Heart (tissue), 3 donors: ENCODE measurements around a stretch of chr22.

DNA sequence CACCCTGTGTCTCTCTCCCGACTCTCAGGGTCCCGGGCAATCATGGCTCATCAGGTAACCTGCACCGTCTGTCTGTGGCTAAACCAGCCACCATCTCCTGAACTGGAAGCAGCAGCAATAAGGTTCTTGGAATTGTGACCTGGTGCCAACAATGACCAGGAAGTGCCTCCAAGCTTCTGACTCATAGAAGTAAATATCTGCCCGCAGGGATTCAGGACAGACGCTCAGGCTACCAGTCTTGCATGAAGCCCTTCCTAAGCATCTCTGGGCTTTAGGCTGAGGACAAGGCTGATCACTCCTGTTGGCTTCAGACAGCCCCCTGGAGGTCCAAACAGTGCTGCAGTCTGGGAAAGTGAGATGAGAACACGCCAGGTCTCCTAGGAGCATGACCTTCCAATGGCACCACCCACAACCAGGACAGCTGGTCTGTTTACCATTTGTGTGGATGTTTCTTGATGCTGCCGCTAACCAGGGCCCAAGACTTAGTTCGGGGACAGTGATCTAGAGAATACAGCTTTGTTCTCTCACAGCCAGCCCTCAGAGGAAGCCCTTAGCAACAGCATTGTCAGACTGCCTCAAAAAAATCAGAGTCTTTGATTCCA is 111.3 kb downstream of the ZNF280B start:
- RAMPAGE, long total RNA, 2 experiments = no peak in any of the 2 experiments

DNA sequence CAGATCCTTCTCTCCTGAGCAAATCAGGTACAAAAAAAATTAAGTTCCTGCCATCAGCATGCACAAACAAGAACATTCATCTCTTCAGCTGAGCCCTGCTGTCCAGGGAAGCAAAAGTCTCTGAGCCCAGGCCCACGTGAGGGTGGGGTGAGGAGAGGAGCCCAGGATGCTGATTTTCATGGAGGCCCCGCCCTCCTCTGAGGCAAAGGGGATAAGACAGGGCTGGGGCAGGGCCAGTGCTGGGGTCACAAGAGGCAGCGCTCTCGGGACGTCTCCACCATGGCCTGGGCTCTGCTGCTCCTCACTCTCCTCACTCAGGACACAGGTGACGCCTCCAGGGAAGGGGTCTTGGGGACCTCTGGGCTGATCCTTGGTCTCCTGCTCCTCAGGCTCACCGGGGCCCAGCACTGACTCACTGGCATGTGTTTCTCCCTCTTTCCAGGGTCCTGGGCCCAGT is 53.3 kb downstream of the GGTLC2 start:
- RAMPAGE, long total RNA, 2 experiments = no peak in any of the 2 experiments

DNA sequence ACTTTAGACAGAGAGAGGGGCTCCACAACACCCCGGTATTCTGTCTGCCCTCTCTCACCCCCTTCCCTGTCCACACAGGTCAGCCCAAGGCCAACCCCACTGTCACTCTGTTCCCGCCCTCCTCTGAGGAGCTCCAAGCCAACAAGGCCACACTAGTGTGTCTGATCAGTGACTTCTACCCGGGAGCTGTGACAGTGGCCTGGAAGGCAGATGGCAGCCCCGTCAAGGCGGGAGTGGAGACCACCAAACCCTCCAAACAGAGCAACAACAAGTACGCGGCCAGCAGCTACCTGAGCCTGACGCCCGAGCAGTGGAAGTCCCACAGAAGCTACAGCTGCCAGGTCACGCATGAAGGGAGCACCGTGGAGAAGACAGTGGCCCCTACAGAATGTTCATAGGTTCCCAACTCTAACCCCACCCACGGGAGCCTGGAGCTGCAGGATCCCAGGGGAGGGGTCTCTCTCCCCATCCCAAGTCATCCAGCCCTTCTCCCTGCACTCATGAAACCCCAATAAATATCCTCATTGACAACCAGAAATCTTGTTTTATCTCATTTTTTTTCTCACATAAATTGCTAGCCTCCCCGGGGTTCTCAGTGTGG is 7.8 kb downstream of the IGLL5 start:
- RAMPAGE, long total RNA, 2 experiments = no peak in any of the 2 experiments

GRCh38 chr22:22906789-22907186 is 19.2 kb downstream of the IGLL5 start:
- RAMPAGE, long total RNA, 2 experiments = no peak in any of the 2 experiments

GRCh38 chr22:22929272-22929791 is 41.7 kb downstream of the IGLL5 start:
- RAMPAGE, long total RNA, 2 experiments = no peak in any of the 2 experiments

- RAMPAGE, long total RNA, 2 experiments = no peak in any of the 2 experiments
Measured at GRCh38 chr22:23016283-23016620, 54.1 kb upstream of the GNAZ start.

DNA sequence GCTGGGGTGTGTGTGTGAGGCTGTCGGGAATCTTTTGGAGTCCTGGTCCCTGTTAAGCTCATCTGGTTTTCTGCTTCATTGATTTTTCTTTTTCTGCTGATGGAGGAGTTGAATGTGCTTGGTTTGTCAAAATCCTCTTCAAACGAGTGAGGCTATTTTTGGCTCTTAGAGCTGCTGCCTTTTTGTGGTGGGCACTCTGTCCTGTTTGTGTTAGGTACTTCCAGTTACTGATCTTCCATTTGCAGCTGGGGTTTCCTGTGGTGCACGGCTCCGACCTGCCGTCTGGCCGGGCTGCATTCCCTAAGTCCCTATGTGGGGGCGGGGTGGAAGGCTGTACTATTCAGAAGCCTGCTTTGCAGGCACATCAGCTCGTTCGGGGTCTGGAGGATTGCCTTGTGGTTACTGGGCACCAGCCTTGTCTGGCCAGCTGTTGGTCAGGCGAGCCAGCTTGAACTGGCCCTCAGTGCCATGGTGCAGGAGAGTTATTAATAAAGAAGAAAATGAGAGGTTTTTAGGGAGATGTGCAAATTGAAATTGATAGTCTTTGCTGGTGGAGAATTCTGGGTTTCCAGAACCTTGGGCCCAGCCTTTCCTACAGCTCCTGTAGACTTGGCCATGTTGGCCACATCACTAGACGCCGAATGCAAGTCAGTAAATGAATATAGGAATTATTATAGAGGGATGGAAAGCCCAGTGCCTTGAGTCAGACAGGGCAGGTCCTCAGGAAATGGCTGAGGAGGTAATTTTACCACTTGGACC is 3.1 kb downstream of the BCR start:
- RAMPAGE, long total RNA, 2 experiments = no peak in any of the 2 experiments

DNA sequence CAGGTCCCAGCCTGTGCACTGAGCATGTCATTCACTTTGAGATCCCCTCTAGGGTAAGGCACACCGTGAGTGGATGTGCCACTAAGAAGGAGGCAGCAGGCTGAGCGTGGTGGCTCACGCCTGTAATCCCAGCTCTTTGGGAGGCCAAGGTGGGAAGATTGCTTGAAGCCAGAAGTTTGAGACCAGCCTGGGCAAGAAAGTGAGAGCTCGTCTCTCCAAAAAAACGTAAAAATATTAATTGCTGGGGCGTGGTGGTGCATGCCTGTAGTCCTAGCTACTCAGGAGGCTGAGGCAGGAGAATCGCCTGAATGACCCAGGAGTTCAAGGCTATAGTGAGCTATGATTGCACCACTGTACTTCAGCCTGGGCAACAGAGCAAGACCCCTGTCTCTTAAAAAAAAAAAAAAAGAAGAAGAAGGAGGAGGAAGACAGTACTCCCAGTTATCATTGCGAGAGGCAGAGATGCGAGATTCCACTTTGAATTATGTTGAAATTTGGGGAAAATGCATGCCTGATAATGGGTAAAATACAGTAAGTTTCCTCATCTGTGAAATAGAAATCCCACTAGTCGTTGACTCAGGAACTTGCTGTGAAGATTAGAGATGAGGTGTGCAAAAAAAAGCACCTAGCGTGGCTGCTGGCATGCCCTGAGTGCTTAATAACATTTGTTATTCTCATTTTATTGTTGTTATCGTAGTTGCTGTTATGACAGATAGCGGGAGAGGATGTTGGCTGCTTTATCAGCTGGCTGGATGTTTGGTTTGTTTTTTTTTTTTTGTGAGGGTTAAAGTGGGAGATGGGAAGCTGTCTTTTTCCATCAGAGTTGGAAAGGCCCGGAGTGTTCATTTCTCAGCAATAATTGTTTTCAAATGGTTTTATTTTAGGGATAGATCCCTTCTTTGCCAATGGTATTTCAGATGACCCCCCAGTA is 33.4 kb downstream of the BCR start:
- RAMPAGE, long total RNA, 2 experiments = no peak in any of the 2 experiments

GRCh38 chr22:23283584-23284709 is 103.6 kb downstream of the BCR start:
- RAMPAGE, long total RNA, 2 experiments = no peak in any of the 2 experiments

DNA sequence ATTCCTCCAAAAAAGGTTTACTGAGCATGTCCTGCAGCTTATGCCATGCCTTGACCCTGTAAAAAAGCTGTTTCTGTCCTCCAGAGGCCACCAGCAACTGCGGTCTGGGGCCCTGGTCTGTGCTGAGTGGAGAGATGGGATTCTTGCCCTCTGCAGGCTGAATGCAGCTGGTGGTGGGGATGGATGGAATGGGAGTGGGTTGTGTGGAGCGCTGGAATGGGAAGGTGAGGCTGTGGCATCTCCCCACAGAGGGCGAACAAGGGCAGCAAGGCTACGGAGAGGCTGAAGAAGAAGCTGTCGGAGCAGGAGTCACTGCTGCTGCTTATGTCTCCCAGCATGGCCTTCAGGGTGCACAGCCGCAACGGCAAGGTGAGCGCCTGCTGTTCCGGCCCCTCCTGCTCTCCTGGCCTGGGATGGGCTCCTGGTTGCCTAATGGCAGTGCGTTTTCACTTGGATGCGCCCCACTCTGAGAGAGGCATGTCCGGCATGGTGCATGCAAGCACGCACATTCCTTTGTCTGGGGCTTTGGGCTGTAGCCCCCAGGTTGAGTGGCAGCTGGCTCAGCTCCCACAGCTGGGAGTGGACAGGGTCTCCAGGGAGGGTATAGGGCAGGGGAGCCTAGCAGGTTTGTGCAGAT is 106.7 kb downstream of the BCR start:
- RAMPAGE, long total RNA, 2 experiments = no peak in any of the 2 experiments

GRCh38 chr22:23685318-23685822 is 5.4 kb upstream of the RGL4 start:
- RAMPAGE, long total RNA, 2 experiments = no peak in any of the 2 experiments

DNA sequence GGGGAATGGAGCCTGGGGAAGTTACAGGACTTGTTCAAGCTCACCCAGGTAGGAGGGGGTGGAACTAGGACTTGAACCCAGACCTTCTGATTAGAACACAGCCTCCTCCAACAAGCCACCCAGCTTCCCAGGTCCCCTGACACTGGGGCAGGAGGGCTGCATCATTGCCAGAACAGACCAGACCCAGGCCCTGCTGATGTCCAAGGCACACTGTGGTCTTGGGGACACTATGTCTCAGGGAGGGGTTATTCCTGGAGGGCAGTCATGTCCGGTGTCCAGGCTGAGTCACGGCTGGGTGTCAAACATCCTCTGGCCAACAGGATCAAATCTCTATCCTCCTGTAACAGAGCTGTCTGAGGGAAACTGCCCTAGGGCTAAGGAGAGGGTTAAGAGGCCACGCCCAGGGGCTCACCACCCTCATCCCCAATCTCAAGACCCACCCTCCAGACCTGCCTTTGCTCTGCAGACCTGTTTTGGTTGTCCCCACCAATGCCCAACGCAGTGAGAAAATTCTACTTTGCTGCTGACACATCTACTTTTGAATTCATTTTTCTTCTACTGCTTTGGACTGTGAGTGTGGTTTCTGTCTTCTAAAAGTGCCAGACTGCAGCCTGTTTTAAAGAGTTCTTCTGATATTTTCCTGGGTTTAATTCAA is 8.0 kb downstream of the ZNF70 start:
- RAMPAGE, long total RNA, 2 experiments = no peak in any of the 2 experiments

- RAMPAGE, long total RNA, 2 experiments = no peak in any of the 2 experiments
Measured at GRCh38 chr22:23773621-23774103, 1.0 kb downstream of the MMP11 start.

DNA sequence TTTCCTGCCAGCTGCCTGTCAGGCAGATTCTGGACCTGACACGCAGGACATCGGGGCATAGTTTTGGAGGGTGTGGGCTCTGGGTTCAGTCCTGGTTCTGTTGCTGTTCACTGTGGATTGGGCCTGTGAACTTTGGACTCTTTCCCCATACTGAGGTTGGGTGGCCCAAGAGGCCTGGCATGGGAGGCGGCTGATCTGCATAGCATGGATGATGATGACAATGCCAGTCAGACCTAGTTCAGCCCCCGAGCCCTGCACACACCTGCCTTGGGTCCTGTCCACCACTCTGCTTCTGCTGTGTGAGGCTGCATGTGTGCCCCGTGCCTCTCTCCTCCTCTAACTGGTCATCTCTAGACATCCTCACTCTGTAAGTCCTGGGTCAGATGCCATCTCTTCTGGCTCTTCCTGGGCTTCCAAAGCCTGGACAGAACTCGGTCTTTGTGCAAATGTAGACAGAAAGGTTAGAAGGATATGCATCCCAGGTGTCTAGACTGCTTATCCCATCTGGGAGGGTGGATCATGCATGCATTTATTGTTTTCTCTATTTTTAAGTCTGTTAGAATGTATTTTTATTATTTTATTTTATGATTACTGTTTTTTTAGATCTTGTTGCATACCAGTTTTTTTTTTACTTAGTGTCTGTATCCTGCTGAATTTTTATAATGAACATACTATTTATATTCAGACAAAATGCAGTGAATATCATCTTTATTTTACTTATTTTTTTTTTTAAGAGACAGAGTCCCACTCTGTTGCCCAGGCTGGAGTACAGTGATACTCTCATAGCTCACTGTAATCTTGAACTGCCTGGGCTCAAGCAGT is 16.9 kb downstream of the SMARCB1 start:
- RAMPAGE, long total RNA, 2 experiments = no peak in any of the 2 experiments

DNA sequence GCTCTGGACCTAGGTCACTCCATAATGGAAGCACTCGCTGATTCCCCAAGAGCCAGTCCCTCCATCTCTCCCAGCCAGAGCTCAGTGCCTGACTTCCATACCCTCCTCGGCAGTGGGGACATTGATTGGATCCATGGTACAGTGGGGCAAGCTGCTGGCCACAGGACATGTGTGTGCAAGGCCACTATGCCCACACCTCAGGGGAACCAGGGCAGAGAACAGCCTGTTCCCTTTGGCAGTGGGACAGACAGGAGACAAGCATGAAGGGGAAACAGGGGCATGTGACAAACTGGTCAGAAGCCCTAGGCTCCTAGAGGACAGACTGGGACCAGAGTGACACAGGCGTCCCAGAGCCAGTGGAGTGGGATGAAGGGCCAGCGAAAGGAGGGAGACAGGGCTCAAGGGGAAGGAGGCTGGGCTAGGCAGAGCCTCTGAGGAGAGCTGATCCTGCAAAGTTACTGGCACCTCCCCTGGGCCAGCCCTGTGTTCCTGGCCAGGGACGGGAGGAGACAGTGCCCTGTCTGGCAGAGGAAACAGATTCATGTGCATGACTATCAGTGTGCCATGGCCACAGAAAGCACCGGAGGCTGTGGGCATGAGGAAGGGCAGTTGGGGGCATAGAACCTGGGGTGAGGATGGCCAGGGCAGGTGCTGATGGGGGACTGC is 10.0 kb downstream of the DERL3 start:
- RAMPAGE, long total RNA, 2 experiments = no peak in any of the 2 experiments

- RAMPAGE, long total RNA, 2 experiments = no peak in any of the 2 experiments
Measured at GRCh38 chr22:23834656-23835174, 4.1 kb downstream of the DERL3 start.

GRCh38 chr22:23847776-23848628 is 9.2 kb upstream of the DERL3 start:
- RAMPAGE, long total RNA, 2 experiments = no peak in any of the 2 experiments

DNA sequence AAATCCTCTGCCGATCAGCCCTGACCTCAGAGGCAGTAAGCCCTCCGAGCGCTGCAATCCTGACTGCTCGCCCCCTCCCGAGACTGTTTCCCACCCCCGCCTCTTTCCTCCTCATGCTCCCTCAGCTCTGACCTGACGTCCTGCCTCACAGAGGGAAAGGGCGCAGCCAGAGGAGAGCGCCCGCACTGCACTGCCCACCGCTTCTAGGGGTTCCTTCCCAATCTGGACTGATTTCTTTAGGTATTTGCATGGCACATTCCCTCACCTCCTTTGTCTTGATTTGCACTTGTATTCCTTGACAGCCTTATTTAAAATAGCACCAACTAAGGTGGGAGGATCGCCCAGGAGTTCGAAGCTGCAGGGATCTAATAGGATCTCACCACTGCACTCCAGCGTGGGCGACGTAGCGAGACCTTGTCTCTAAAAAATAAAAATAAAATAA is 624 bp downstream of the SLC2A11 start:
- RAMPAGE, long total RNA, 2 experiments = no peak in any of the 2 experiments

- RAMPAGE, long total RNA, 2 experiments = no peak in any of the 2 experiments
Measured at GRCh38 chr22:23895343-23895977, 1.3 kb downstream of the MIF start.

- RAMPAGE, long total RNA, 2 experiments = no peak in any of the 2 experiments
Measured at GRCh38 chr22:23969745-23970535, 3.3 kb downstream of the DDTL start.